Peritoneum (tissue), 1 donor: Measurements from ENCODE around the genes ALKBH4 and ARMC10.

DNA sequence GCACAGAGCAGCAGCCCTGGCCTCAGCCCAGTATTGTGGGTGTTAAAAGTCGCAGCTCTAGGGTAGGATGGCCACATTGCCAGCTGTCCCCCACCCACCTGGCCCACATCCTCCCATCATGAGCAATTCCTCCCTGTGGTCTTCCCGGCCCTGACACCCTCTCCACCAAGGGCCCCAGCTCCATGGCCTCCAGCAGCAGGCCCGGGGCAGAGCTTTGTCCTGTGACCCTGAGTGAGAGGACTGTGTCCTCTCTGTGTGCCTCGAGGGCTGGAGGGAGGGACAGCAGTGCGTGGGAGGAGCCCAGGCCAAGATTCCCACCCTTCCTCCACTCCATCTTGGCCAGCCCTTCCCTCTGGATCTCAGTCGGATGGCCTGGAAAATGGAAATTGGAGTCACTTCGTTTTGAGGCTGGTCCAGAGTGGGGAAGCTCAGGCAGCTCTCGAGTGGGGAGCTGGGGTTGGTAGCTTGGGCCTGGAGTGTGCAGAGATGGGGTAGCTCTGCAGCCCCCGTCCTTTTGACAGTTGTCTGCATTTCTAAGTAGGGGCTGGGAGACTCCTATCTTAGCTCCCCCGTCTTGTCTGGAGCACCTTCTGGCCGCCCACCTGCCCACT lies 93.6 kb downstream of the MYL10 start:
- PRO-cap, result no peak

GRCh38 chr7:101861201-101862187 lies 44.1 kb downstream of the CUX1 start:
- PRO-cap, result no peak

GRCh38 chr7:101862241-101863043 lies 45.0 kb downstream of the CUX1 start:
- PRO-cap, result no peak

- PRO-cap, result no peak
Observed at GRCh38 chr7:101881023-101881558, 63.7 kb downstream of the CUX1 start.

DNA sequence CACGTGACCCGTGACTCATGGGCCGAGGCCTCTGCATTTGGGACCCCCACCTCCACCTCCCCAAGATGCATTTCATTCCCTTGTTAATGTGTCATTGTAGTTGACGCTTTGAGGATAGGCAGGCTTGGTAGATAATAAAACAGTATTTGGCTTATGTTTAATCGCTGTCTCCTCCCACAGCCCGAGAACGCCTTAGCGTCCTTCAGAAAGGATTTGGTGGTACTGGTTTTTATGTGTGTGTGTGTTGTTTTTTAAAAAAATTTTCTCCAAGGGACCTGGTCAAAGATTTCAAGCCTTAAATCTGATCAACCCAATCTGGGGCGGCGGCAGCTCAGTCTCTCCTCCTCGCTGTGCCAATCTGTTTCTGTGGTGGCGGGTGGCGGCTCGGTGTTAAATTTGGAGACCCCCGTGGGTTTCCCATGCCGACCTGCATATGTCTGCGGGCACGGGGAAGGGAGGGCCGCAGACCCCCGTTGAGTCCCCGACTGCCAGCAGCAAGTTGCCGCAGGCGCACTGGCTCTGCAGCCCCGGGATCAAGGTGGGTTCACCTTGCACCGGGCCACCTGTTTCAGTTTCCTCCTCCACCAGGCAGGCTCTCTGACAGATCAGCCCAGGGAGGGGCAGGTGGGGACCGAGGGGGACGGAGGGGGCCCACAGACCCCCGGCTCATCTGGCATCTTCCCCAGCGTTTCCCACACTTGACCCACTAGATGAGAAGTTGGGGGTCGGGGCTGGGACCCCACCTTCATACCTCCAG lies 95.7 kb downstream of the CUX1 start:
- PRO-cap, result no peak

- PRO-cap, result no peak
Observed at GRCh38 chr7:101923923-101924498, 106.6 kb downstream of the CUX1 start.

GRCh38 chr7:101927625-101928211 lies 110.3 kb downstream of the CUX1 start:
- PRO-cap, result no peak

GRCh38 chr7:101986366-101986567 lies 168.8 kb downstream of the CUX1 start:
- PRO-cap, result no peak

DNA sequence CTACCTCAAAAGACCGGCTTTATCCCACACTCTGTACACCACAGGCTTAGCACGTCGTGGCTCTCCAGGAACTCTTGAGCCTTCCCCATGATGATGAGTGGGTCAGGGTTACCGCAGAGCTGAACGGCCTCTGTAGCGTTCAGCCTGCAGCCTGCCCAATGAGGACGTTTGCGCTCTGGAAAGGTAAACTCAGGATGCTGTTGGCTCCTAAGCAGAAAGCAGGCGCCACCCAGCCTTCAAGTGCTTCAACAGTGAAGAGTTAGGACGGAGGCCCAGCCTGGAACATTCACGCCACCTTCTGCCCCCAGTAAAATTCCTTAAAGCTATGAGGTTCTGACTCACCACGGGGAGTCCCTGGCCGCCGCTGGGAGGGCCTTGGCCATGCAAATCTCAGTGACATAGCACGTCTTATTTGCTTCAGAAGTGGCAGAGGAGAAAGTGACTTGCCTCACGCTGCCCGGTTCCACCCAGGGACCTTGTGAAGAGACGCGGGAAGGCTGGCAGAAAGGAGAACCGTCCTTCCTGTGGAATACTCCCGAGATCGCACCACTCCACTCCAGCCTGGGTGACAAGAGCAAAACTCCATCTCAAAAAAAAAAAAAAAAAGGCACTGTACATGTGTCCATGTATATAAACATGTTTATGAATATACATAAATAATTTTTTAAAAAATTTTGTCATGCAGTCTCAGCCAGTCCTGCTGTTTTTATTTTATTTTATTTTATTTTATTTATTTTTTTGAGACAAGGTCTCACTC lies 161.4 kb upstream of the SH2B2 start:
- PRO-cap, result no peak

- PRO-cap, result no peak
Observed at GRCh38 chr7:102170326-102170732, 116.3 kb upstream of the SH2B2 start.

- PRO-cap, result no peak
Observed at GRCh38 chr7:102232504-102233225, 54.0 kb upstream of the SH2B2 start.

- PRO-cap, result no peak
Observed at GRCh38 chr7:102305427-102306230, 19.0 kb downstream of the SH2B2 start.

DNA sequence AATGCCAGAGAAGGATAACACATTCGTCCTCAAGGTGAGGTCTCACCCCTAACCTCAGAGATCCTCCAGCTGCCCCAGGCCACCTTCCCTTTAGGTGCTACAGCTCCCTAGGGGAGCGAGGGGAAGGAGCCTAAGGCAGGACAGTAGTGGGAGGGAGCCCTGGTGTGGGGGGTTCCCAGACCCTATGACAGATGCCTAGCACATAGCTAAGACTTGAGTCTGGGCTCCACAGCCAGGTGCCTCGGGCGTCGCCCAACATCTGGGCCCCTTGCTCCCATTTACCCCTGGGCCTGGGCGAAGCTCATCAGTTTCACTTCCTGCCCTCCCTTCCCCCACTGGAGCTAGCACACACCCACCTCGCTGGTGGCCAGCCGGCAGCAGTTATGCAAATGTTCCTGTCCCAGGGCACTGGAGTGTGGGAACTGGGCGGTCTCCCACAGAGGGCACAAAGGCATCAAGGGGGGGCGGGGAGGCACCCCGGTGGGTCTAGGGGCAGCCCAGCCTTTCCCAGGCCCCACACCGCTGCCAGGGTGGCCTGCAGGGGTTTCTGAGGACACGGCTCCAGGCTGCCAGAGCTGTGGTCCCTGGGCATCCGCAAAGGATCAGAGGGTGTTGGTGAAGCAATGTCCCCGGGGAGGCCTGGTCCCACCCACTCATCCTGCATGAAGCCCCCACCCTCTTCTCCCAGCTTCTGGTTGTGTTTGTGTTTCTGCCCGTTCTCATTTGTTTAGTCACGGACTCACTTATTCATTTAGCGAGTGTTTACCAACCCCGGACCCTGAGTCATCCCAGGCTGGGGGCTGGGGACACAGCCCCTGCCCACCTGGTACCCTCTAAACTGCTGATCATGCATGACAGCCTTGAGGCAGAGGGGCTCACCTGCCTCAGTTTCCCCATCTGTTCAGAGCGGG lies 20.4 kb downstream of the SH2B2 start:
- PRO-cap, result no peak

DNA sequence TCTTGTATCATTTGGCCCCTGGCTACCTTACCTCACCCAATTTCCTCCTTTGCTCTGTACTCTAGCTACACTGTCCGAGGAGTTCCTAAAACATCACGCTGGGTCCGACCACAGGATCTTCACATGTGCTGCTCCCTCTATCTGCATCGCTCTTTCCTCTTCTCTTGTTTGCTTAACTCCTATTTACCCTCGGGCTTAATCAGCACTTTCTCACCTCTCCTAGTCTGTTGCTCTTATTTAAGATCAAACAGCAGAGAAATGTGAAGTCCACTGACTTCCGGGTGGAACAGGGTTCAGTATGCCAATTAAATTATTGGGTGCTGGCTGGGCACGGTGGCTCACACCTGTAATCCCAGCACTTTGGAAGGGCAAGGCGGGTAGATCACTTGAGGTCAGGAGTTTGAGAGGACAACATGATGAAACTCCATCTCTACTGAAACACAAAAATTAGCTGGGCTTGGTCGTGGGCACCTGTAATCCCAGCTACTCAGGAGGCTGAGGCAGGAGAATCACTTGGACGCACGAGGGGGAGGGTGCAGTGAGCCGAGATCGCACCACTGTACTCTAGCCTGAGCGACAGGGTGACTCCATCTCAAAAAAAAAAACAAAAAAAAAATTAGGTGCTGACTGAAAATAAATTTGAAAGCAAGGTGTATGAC lies 12.3 kb upstream of the PRKRIP1 start:
- PRO-cap, result no peak

DNA sequence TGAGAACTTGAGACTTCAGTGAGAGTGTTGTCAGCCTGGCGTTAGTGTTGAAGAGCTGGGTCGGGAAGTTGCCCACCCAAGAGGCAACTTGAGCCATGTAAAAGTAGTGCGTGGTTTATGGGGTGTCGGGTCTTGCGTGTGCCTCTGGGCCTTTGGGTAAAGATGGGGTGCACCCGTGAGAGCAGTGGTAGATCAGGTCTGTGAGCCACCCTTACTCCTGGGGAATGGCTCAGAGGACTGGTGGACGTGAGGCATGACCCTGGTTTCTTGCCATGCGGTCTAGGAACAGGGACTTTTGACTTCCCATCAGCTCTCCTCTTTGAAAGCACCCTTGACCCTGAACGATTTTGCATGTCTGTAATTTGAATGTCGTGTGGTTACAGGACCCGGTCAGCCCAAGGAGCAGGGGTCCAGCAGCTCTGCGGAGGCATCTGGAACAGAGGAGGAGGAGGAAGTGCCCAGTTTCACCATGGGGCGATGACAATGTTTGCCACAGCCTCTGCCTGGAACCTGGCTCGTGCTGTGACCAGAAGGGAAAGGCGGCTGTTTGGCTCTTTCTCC lies 8.7 kb upstream of the ORAI2 start:
- PRO-cap, result no peak

- PRO-cap, result bidirectional peak, plus-strand start at chr7:102465013, minus-strand start at chr7:102464857
Observed at GRCh38 chr7:102464149-102465251, at the start of gene ALKBH4. ALKBH4 (minus strand) TSS chr7:102464863.

DNA sequence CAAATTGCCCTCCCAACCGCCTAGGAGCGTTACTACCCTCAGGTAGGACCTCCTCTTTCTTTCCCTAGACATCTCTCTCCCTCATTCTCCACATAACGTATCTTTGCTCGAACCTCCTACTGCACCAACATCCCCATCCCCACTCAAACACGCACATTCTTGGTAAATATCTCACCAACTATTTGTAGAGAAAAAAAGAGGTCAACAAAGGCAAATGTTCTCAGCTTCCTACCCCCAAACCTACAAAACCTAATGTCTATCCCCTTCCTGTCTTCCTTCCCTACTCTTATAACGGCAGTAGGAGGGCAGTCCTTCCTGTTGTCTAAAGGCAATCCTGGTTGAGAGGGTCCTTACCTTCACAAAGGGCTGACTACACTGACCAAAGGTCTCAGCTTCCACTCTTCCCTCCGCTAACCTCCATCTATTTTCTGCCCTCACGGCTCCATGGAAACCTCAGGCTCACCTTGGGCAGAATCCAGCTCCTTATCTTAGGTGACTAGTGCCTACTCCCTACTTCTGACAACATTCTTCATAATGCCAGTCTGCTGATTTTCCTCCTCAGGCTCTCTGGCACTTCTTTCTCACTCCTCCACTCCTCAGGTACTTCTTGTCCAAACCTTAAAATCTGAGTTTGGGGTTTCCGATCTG lies 1.0 kb upstream of the ARMC10 start:
- PRO-cap, result no peak

DNA sequence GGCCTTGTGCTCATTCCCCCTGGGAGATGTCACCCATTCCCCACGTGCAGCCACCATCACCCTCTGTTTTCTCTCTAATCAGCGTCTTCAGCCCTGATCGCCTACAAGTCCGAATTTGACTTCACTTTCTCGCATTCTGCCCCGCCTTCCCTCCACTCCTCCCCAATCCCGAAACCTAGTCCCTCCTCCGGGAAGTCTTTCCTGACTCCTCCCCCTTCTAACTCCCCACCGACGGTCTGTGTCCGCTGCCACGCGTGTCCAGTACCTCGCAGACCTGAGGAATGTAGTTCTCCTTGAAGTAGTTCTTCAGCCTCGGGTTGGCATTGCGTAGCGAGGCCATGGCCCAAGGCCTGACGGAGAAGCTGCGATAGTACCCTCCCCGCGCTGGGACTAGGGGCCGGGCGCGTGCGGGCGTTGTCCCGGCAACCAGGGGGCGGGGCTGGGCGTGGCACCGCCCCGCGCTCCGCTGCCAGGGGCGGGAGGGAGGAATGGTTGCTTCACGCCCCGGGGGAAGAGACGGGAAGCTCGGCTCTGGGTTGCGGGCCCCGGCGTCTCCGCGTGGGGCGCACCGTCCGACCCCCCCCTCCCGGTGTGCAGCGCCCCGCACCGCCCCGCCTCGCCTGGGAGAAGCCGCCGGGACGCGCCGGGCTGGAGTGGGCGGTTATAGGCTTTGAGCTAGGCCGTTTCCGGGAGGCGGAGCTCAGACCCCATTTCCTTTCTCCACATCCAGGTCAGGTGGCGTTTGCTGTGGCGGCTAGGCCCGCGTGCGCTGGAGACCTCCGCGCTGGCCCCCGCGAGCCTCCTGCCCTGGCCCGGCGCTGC lies at the start of gene ARMC10:
Gene ARMC10, plus strand, starts transcription at position 710 of the 822 bp plus-strand sequence.
- PRO-cap, result unidirectional peak, minus-strand start at position 89 of the sequence

DNA sequence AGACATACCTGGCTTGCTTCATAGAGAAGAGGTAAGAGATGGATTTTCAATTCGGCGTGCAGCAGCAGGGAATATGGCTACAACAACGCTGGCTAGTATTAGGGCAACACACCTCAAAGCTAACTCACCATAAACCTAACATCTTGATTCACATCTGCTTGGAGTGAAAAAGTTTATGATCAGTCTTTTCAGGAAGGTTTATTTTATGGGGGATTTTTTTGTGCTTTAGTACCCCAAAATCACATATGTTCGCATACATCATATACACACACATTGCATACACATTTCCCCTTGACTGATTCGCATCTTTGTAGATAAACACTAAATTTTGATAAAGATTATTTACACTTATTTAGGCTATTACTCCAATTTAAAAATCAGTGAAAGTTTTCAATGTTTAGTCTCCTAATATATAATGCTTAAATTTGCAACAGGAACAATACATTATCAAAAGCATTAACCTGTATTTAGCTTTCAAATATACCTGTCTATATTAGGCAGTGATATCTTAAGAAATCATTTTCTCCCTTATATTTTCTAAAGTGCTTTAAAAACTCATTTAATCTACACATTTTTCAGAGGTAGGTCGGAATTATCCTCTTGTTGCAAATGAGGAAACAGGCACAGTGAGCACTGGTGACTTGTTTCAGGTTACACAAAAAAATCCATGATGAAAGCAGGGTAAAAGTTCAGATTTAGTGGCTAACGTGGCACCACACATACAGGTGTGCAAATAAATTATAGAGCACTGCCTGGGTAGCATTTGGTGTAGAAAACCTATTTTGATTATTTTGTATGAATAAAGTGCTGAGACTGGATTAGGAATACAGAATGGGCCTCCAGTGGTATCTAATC lies 26.4 kb downstream of the ARMC10 start:
- PRO-cap, result no peak

DNA sequence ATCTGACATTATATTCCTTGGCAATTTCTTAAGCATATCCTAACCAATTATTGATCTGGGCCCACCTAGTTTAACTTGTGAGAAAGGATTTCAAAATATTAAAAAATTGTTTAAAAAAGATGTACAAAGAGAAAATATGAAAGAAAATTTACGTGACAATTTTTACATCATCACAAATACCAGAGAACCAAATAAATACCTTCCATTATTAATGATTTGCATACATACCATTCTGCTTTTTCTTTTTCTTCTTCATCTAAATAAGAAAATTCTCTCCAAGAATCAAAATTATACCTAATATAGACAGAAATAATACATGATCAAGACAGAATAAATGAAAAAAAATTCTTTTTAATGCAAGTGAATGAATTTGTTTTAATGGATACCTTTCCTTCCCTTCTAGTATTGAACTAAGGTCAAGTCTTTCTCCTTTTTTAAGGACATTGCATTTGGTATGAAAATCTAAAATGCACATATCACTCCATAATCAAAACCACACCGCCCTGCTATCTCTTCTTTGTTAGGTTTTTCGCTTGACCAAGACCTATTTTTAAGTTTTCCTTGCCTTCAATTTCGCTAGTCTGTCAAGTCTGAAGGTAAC lies 21.1 kb downstream of the DNAJC2 start:
- PRO-cap, result no peak